ENCODE measurements around the genes ARHGEF12, TECTA and SC5D.

DNA sequence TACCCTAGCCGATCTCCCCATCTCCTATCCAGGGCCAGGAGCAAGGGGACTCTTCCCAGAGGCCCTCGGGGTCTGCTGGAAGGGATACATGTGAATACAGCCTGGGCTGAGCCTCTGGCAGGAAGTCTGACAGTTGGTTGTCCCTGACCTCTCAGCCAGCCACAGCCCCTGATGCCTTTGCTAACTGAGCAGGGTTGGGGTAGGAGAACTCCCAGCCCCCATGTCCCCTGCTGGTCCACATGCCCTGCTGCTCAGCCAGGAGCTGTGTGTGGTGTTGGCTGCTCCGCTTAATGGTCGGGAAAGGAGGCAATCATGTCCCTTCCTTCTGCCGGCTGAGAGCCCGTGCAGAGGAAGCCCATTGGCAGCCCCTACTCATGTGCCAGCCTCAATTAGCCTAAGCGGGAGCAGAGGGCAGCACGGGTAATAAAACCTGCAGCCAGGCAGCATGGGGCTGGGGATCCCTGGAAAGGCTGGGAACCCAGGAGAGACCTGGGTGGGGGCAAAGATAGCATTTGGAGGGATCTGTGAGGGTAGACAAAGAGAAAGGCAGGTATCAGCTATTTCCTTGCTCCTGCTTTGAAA, 103.1 kb upstream of the NECTIN1 start:
- PRO-cap, result no peak

DNA sequence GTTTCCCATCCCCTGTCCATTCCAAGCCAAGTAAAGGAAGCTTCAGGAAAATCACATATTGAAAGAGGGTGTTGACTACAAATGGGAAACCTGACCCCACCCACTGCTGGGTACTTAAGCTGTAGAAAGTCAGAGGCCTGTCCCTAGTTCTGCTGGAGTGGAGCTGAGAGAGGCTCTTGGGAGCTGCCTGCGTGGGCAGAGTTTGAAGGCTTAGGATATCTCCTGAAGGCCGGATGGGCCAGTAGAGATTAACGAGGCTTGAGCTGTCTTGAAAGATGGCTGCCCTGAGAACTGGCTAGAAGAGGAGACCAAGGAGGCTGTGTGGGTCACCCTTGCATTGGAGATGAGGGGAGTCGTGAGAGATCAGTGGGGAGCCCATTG, 176.2 kb upstream of the NECTIN1 start:
- PRO-cap, result no peak

DNA sequence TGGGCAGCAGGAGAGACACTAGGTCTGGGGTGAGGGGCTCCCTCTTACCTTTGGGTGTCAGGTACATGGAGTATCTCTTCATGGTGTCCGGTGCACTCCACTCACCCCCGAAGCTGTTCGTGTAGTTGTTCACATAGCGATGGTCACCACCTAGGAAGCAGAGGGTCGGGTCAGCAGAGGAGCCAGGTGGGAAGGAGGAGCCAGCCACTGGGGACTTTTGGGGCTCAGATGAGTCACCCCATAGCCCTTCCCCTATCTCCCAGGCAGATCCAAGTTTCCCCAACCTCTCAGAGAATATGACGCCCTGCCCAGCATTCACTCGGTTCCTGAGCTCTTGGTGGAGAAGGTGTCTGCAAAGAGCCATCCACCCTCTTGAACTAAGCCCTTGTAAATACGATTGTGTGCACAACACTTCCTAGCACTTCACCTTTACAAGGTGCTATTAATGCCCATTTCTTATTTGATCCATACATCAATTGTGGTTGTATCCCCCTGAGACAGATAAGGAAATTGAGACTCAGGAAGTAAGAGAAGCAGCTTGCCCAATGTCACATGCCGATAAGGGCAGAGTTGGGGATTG, 14.9 kb downstream of the TRIM29 start:
- PRO-cap, result no peak

- PRO-cap, result no peak
Observed at GRCh38 chr11:120208808-120209294, 2.0 kb upstream of the OAF start.

GRCh38 chr11:120211234-120211948, 559 bp downstream of the OAF start:
- PRO-cap, result no peak

GRCh38 chr11:120211949-120212597, 1.2 kb downstream of the OAF start:
- PRO-cap, result no peak

- PRO-cap, result bidirectional peak, plus-strand start at chr11:120336413, minus-strand start at chr11:120336118
Observed at GRCh38 chr11:120335445-120336617, at the start of gene ARHGEF12. Gene ARHGEF12 (plus strand): TSS chr11:120336413.

- PRO-cap, result no peak
Observed at GRCh38 chr11:120339385-120340133, 3.3 kb downstream of the ARHGEF12 start.

DNA sequence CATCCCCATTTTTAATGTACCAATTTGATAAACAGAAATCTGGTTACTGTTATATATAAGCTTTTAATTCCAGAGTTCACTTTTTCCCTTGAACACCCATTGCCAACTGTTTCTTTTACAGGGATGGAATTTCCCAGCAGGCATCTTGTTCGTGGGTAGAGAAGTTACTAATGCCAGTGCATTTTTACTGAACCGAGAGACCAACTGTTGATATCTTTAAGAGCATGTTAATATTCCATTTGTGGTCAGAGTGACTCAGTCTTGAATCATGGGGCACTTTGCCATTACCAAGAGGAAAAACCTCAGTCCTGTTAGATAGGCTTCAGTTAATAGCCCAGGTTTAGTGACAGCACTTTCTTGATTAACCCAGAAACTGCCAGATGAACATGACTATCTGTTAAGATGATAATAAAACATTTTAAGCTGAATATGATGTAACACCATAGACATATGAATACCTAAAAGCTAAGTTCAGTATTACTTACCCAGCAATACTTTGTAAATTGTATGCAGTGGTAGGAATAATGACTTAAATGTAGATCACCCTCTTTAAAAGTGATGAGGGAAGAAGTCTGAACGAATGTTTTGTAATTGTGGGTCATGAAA, 79.4 kb upstream of the GRIK4 start:
- PRO-cap, result no peak

GRCh38 chr11:120457120-120457587, 54.4 kb upstream of the GRIK4 start:
- PRO-cap, result no peak

DNA sequence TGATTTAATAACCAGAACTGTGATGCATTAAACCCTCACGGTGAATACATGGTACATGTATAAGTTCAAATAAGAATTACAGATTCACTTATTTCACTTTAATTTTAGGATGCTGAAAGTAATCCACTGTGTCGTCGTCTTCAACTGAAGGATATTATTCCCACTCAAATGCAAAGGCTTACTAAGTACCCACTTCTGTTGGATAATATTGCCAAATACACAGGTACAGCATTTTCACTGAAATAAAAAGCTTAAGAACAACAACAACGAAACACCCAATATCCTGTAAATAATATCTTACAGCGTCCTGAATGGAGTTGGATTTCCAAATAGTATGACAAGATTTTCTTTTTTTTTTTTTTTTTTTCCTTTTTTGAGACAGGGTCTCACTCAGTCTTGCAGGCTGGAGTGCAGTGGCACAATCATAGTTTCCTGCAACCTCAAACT, 44.4 kb upstream of the GRIK4 start:
- PRO-cap, result no peak

GRCh38 chr11:120512753-120513326, 1.3 kb downstream of the GRIK4 start:
- PRO-cap, result no peak

DNA sequence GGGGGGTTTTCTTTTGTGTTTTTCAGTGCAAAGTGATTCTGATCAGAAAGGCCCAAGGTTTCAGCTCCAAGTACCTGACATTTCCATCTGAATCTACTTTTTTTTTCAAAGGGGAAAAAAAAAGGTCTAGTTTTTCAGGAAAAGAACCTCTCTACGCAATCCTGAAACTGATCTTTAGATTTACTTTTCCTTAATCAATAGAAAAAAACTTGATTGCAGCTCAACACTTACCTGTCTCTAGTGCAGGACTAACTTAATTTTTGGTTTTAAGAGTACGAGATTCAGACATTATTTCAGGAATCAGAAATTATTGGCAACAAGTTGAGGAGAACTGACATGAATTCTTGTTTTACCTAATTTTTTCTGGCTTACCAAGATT, at the start of gene TECTA:
Gene TECTA, plus strand, starts transcription at position 225 of the 379 bp plus-strand sequence.
- PRO-cap, result no peak

DNA sequence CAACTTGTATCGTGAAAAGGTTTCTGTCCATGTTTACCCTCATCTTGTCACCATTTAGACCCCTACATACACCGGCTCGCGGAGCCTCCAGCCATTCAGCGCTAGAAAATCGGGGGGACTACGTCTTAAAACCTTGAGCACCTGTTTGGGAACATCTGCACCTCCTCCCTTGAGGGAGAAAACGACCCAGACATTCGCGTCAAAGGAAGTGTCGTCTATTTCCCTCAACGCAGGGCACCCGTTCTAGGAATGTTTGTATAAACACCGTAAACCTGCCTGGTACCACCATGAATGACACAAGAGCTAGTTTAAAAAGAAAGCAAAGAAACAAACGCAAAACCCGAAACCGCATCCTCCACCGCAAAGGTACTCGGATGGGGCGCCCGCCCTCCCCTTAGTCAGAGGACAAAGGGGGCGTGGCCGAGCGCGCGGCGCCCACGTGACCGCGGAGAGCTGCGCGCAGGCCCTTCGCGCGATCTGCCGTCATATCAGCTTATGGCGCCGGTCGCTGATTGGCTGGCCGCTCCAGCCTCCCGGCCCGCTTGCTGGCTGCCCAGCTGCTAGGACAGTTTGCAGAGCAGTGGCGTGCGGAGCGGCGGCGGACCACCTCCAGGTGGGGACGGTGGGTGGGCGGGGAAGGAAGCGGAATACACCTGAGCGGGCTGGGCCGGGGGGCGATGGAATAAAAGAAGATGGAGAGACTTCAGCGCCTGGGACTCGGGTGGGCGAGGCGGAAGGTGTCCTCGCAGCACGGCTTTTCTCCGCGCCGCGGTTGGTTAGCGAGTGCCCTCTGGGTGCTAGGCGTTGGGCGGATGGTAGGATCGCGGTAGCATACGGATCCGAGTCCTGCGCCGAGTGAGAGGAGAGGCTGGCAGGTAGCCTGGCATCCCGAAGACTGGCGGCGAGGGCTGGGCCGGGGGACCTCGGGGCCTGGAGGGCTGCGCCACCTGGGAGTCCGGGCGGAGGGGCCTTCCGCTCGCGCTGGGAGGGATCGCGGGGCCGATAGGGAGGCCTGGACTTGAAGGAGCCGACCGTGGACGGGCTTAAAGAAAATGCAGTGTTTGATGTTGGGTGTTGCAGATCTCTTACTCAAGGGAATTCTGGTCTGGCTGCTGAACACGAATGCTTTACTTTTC, at the start of gene SC5D:
Gene SC5D, plus strand, starts transcription at position 568 of the 1,136 bp plus-strand sequence.
- PRO-cap, result bidirectional peak, plus-strand start at position 568 of the sequence, minus-strand start at position 368 of the sequence

DNA sequence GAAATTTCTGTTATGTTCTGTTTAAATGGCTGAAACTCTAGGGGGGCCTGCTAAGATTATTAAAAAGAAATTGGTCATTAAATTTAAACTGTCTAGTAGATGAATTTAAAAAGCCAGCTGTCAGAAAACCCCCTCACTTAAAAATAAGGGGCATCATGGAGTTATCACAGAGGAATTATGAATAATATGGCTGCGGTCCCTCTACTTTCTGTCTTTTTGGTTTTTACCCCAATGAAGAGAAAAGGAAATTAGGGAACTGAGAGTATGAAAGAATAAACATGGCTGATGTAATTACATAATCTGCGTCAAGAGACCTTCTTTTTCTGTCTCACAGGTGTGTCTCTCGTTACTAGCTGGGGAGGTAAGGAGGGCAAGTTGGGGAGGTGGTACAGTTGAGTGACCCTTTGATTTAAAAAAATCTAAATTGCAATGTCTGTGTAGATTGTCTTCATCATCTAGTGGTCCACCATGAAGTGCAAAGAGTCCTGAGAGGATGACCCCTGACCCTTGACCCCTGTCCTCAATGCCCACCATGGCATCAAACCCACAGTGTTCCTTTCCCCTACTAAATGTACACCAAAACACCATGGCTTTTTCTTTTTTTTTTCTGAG, 21.8 kb upstream of the SORL1 start:
- PRO-cap, result no peak

DNA sequence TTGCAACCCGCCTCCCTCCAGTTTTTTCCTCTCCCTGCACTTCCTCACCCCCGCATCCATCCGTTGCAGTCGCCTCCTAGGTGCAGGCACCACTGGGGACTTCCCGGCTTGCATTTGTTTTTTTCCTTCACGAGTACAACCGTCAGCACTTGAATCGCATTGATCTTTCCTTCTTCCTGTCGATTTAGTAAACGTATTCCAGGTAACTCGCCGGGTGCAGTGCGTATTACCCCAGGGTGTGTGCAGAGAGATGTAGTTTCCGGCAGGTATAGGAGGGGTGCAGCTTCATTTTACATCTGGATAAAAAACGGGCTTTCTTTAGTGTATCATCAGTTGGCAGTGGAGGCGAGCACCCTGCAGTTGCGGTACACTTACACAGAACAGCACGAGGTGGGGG, 511 bp downstream of the SORL1 start:
- PRO-cap, result no peak

GRCh38 chr11:121515072-121515655, 63.0 kb downstream of the SORL1 start:
- PRO-cap, result no peak

DNA sequence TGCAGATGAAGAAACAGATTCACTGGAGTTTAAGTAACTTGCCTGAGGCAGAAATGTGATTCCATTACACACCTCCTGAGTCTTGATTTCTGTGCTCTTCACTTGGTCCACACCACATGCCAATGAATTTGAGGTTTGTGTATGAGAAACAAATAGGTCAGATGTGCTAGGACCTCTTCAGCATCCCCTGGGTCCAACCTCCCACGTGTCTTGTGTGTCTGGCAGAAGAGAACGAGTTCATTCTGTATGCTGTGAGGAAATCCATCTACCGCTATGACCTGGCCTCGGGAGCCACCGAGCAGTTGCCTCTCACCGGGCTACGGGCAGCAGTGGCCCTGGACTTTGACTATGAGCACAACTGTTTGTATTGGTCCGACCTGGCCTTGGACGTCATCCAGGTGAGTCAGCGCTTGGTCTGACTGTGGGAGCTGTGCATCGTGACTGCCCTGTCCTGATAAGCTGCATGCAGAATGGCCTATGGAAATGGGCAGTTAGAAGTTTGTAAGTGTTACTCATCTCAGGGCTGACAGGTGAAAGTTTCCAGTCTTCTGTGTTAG, 101.7 kb downstream of the SORL1 start:
- PRO-cap, result no peak

- PRO-cap, result no peak
Observed at GRCh38 chr11:121575072-121575875, 123.2 kb downstream of the SORL1 start.

GRCh38 chr11:121589092-121589445, 137.0 kb downstream of the SORL1 start:
- PRO-cap, result no peak